ENCODE results near the genes DOCK2, C5orf58 and FBXW11.

GRCh38 chr5:168664411-168665032 is 85.4 kb upstream of the PANK3 start:
- PRO-cap: no peak
- RRBS: no CpG with 5 or more reads among the region's 4 CpGs

DNA sequence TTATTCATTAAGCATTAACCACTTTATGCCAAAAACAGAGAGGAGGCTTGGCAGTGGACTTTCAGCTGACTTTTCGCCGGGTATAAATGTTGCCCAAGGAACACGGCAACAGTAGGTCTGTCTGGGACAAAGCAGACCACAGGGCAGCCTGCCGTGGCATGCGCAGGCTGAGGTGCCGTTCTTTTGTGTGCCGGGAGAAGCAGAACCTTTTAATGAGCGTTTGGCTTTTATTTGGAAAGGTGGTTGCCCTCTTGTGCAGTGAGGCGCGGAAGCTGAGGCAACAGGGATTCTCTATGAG is 240.0 kb upstream of the PANK3 start:
- PRO-cap: no peak
- RRBS: 65% methylated on average over 5 of the region's 10 CpGs

DNA sequence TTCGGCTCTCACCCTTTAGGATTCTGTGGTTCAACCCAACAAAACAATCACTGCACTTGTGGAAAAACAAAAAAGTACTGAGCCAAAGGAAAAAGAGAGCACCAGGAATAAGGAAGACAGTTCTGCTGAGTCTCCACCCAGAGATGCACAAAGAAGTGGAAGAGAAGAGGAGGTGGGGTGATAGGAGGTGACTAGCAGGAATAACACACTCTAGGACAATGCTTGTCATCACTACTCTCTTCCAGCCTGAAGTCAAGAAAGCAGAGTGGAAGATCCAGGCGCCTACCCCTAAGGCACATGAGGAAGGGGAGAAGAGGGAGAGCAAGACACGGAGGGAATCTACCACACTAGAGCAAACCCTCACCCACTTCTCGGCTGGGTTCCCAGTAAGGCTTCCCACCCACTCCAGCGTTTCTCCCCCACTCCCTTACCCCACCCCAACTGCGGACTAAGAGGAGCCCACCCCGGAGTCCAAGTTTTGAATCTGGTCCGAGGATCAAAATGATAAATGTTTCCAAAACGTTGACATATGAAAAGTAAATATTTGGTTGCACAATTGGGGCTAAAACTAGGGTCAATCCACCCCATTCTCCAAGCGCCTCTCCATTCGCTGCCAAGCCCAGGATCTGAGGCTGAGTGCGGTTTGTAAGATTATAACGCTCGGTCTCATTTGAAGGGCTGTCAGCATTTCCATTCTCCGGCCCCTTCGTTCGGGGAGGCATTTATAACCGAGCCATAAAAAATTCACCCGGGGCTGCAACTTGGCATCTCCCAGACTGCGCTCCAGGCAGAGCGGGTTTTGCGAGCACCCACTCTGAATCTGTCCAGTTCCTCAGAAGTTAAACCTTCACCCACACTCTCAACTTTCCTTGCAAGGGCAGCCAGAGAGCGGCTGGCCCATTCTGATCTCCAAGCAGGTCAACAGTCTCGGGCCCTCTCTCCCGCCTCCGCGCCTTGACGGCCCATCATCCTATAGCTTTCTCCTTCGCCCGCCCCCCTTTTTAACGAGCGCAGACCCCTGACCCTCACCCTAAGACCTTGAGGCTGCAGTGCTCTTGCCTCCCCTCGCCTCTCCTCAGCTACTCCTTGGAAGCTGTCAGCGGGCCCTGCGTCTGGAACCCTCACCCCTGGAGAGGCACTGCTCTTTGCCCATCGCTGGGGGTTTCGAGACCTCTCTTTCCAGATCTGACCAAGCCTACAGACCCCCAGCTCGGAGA is 1.4 kb downstream of the SLIT3 start:
- PRO-cap: no peak
- RRBS: 100% methylated on average over 2 of the region's 38 CpGs

DNA sequence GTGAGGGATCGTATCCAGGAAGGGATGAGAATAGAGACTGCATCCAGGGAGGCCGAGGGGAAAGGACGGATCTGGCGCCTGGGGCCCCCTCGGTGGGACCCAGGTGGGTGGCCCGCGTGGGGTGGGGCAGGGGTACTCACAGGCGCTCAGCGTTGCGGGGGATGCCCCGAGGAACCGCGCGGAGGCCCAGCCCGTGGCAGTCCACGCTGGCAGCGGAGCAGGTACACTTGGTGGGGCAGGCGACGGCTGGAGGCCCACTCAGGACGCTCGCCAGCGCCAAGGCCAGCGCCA is 621 bp downstream of the SLIT3 start:
- PRO-cap: no peak
- RRBS: no CpG with 5 or more reads among the region's 23 CpGs

DNA sequence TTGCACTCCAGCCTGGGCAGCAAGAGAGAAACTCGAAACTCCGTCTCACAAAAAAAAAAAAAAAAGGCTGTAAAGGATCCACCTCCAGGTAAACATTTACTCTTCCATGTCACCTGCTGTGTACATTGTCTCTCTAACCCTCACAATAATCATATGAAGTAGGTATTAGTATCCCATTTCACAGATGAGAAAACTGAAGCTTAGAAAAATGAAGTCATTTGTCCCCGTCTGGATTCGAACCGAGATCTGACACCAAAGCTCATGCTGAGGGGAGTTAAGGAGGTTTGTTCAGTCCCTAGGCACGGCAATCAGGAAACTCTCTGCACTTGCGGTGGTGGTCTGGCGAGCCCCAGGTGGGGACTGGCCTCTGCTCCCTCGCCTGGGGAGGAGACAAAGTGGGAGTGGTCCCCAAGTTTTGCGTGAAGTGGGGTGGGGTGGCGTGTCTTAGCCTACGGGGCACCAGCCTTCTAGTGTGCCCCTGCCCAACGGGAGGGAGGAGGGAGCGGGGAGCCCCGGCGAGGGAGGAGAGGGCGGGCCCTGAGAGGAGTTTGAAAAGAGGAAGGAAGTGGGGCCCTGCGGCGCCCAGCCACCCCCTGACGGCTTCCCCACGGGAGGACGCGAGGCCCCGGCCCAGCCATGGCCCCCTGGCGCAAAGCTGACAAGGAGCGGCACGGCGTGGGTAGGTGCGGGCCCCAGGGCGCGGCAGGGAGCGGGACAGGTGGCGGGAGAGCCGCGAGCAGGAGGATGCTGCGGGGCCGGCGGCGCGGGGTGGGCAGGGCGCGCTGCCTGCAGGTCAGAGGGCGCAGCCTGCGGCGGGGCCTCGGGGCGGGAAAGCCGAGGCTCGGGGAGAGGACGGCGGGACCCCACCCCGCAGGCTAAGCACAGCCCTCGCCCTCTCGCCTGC is at the start of gene DOCK2:
Gene DOCK2 (plus strand): TSS at position 585 of the 904 bp plus-strand sequence.
- PRO-cap: no peak
- RRBS: no CpG with 5 or more reads among the region's 54 CpGs

- PRO-cap: no peak
- RRBS: no CpG with 5 or more reads among the region's 17 CpGs
These were observed 660 bp downstream of the DOCK2 start for GRCh38 chr5:169637595-169638275.

DNA sequence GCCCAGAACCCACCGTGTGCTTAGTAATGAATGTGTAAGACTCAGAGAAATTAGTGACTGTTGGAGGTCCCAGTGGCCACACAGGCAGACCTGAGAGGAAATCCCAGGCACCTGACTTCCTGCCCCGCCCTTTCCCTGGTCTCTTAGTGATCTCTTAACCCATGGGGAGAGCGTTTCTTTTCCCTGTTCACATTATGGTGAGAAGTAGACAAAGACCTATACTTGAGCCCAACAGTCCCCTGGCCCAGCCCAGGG is 61.4 kb upstream of the FOXI1 start:
- PRO-cap: no peak
- RRBS: no CpG with 5 or more reads among the region's 3 CpGs

GRCh38 chr5:170226731-170227007 is 6.1 kb upstream of the C5orf58 start:
- PRO-cap: no peak
- RRBS: no CpG with 5 or more reads among the region's 2 CpGs

DNA sequence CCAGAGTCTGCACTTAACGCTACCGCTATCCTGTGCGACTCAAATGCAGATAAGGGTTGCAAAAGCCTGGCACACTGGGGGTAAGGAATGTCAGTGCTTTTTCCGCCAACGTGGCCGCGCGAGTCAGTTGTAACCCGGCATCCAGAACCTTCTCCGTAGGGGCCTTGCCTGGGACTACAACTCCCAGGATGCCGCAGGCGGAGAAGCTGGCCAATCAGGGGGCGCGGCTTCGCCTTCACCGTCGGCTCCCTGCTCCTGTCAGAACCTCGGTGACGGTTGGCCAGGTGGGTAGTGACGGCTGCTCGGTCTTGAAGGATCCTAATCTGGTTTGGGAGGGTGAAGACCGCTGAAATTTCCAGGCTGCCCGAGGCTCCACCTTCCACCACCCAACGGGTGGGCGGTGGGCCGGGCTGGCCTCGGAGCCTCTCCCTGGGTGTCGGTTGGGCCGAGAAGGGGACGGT is at the start of gene C5orf58:
Gene C5orf58 (plus strand): TSS at position 262 of the 461 bp plus-strand sequence.
- PRO-cap: no peak
- RRBS: 96% methylated on average over 3 of the region's 30 CpGs

- PRO-cap: no peak
- RRBS: no CpG with 5 or more reads among the region's 22 CpGs
These were observed 35.9 kb downstream of the KCNMB1 start for GRCh38 chr5:170353006-170353950.

DNA sequence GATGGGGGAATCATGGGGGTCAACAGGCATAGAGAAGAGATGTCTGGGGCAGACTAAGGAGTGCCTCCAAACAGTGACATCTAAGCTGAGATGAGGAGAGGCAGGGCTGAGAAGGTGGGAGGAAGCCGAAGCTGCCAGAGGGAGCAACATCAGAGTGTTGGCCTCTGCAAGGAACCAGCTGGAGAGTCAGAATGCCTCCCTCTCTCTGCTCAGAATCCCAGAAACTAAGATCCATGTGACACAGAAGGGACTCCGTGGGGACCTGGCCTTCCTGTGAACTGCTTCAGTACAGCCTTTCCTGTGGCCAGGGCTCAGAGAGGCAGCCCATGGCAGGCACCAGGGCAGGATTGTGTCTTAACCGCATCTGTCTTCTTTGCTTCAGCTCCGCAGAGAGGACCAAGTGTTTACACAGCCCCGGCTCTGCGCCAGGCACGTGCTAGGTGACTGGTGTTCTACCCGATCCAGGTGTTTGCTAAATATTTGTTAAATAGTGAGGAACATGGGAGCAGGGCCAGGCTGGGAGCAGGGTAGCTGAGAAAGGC is 33.5 kb downstream of the KCNMB1 start:
- PRO-cap: no peak
- RRBS: no CpG with 5 or more reads among the region's 8 CpGs

DNA sequence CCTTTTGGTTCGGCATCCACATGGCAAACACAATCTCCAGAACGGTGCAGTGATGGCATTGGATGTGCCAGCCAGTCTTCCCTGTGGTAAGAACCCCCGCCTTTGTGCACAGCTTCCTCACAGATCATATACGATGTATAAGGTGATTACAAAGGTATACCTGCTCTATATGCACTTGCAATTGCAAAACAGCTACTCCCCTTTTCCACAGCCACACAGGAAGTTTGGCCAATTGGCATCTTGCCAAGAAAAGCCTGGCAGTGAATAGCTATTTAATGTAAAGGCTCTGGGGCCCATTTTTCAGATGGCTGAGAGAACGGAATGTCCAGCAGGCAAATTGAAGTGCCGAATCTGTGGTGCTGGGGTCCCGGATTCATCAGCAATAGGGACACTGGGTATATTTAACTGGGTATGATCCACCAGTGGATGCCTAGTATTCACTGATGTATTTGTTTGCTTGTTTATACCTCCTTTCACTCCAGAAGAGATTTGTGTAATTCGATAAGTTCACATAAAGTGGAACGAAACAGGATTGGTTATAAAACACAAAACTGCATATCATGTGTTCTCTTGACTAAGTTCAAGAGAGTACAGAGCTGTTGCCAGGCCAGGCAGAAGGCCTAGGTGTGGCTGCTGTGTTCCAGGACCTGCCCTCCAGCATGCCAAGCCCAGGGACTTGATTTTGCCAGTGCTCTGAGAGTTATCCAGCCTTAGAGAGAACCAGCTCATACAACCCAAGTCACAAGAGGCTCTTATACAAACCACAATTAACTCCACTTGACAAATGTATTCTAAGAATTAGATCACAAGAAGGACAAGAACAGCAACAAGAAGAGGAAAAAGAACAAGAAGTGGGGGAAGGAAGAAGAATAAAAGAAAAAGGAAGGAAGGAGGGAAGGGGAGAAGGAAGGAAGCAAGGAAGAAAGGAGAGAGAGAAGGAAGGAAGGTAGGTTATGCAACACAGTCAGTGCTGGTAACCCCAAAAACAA is 27.6 kb upstream of the GABRP start:
- PRO-cap: no peak
- RRBS: no CpG with 5 or more reads among the region's 9 CpGs

DNA sequence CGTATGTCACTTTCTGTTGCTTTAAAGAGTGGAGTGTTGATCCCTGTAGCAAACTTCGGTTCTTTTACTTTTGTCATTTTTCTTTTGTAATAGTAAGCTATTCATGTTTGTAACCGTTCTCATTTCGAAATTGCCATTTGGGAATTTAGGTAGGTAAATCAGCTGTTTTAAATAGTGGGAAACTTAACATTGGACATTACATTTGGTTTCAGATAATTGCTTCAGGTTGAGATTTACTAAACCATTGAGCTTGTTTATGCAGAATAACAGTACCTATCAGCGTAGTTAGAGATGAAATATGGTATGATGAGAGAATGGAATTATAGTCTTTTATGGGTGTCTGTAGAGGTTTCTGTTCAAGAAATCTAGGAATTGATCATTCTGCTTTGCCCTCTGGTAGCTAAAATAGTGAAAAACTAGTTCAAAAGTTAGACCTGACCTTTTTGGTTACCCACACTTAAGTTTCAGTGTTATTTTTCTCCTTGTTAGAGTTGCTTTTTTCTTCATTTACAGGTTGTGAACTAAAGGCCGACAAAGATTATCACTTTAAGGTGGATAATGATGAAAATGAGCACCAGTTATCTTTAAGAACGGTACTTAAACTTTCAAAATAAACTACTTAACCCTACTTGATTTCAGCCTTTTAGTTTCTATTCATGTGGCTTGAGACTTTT is 2.0 kb downstream of the NPM1 start:
- PRO-cap: no peak
- RRBS: no CpG with 5 or more reads among the region's 7 CpGs

- PRO-cap: no peak
- RRBS: no CpG with 5 or more reads among the region's 16 CpGs
These were observed 13.8 kb downstream of the NPM1 start for GRCh38 chr5:171401116-171402215.

GRCh38 chr5:171419748-171420791 is 623 bp downstream of the FGF18 start:
- PRO-cap: no peak
- RRBS: 30% methylated on average over 58 of the region's 118 CpGs

GRCh38 chr5:171625797-171626119 is 159.9 kb upstream of the SMIM23 start:
- PRO-cap: no peak
- RRBS: no CpG with 5 or more reads among the region's 6 CpGs

- PRO-cap: bidirectional peak, plus-strand start at chr5:172006266, minus-strand start at chr5:172006298; bidirectional peak, plus-strand start at chr5:172006713, minus-strand start at chr5:172006635; bidirectional peak, plus-strand start at chr5:172006950, minus-strand start at chr5:172006959
- RRBS: 3% methylated on average over 48 of the region's 97 CpGs
These were observed at the start of gene FBXW11 for GRCh38 chr5:172006141-172007150. Gene FBXW11 (minus strand): TSS chr5:172006638.

DNA sequence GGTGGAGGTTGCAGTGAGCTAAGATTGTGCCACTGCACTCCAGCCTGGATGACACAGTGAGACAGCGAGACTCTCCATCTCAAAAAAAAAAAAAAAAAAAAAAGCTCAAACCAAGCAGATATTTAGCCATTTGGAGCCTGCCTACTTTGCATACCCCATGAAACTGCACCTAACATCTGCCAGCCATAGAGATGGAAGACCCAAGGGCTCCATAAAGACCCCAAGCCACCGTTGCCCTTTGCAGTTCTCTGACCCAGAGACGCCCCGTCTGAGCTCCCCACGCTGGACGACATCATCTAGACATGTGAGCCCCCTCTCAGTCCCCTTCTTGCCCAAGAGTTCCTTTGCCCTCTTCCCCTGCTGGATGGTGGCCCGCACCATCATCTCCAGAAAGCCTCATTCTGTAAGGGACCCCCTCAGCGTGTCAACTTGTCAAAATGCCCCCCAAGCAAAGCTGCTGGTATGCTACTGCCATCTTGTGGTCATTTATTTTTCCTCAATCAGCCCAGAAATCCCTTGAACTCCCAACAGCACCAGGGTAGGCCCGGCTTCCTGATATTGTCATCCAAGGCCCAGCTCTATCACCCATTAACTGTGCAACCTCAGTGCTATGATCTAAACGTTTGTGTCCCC is 53.0 kb upstream of the FBXW11 start:
- PRO-cap: no peak
- RRBS: no CpG with 5 or more reads among the region's 10 CpGs

DNA sequence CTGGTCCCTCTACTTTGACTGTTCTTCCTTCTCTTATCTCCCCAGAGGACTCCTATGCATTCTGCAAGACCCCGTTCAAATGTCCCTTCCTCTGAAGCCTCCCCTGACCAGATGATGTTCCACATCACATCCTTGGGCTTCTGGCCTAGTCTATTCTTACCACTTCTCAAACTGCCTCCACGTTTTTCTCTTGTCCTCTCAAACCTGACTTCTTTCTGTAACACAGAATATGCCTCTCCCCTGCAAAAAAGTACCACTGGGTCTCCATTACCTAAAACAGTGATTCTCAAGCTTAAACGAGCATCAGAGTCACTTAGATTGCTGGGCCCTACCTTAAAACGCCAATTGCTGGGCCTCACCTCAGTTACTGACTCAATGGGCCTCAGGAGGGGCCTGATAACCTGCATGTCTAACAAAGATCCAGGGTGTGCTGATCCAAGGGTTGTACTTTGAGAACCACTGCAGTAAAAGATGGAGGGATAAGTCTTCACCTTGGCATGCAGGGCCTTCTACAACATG is 34.1 kb downstream of the STK10 start:
- PRO-cap: no peak
- RRBS: no CpG with 5 or more reads among the region's 4 CpGs

- PRO-cap: no peak
- RRBS: no CpG with 5 or more reads among the region's 17 CpGs
These were observed 31.6 kb downstream of the STK10 start for GRCh38 chr5:172156264-172156963.